Cardiac muscle cell (in vitro differentiated cells and primary cell): ENCODE measurements around a stretch of chr14.

GRCh38 chr14:68293312-68293965 lies 473.9 kb downstream of the RAD51B start:
- RAMPAGE, long total RNA, result no peak
- RRBS, result no CpG with 5 or more reads among the region's 6 CpGs

DNA sequence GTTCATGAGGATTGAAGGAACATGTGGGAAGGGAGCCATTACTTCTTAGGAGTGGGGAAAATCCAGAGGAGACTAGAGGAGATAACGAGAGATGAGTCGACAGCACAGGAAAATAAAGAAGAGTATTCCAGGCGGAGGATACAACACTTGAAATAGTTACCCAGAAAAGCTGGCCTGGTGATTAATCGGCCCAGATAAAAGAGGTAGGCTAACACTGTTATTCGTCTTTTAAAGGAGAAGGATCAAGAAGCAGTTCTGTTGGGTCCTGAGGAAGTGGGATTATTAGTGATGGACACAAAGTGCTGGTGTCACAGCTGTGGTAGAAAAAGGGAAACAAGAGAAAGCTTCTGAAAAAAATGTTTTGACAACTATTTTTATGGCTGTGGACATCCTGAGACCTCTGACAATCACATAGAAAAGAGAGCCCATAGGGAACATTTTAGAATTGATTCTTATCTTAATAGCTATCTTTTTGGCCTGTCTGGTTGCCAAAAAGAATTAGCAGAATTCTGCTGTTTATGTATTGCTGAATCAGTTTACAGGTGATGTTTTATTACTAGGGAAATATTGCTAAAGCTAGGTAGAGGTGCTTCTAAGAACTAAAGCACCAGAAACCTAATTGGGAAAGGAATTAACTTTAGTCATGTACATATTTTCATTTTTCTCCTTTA lies 425.2 kb downstream of the ZFP36L1 start:
- RAMPAGE, long total RNA, result no peak
- RRBS, result no CpG with 5 or more reads among the region's 5 CpGs

GRCh38 chr14:68377195-68378021 lies 415.5 kb downstream of the ZFP36L1 start:
- RAMPAGE, long total RNA, result no peak
- RRBS, result no CpG with 5 or more reads among the region's 10 CpGs

DNA sequence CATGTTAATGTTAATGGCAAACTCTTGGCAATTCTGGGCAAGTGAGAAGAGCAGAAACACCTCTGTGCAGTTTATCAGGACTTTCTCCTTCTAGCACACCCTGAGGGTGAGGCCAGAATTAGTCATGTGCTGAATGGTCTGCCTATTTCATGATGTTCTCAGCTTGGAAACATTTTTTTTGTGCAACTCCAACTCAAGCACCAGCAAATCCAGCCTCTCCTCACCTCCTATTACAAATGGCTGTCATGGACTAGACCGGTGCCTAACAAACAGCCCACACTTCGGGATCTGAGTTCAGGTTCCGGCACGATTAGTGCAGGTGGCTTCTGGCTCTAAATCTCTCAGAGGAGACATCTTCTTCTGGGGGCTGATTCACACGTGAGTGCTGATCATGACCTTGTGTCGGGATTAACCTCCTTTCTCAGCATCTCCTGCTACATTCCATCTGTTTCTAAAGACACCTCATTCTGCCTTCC lies 246.0 kb downstream of the ZFP36L1 start:
- RAMPAGE, long total RNA, result no peak
- RRBS, result 19% methylated on average over 3 of the region's 6 CpGs

DNA sequence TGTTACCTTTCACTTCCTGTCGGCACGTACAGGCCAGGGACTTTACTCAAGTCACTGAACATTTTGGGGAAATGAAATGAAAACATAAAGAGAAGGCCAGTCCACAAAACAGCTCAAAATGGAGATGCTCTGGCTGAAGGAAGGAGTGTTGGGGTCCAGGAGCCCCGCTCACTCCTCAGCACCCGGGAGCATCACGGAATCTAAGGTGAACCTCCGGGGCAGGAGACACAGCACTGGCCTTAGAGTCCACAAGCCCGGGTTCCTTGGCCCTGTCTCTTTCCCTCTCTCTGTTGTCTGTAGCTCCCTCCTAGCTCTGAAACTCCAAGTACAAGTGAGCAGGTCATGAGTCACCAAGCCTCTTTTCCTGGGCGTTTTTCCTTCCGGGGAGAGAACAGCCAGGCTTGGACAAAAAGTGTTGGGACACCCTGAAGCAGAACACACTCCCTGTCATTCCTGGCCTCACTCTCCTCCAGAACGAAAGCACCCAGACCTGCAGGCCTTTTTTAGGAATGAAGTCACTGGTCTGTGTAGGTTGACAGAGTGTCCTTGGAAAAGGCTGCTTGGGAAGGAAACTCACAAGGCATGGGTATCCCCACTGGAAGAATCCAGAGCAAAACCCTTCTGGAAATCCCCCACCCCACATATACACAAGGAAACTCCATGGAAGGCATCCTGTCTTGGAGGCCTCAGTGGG lies 245.4 kb downstream of the ZFP36L1 start:
- RAMPAGE, long total RNA, result no peak
- RRBS, result 0% methylated on average over 1 of the region's 10 CpGs

- RAMPAGE, long total RNA, result no peak
- RRBS, result no CpG with 5 or more reads among the region's 5 CpGs
Measured at GRCh38 chr14:68569831-68570497, 222.9 kb downstream of the ZFP36L1 start.

- RAMPAGE, long total RNA, result no peak
- RRBS, result no CpG with 5 or more reads among the region's 5 CpGs
Measured at GRCh38 chr14:68584072-68584426, 208.8 kb downstream of the ZFP36L1 start.

- RAMPAGE, long total RNA, result no peak
- RRBS, result no CpG with 5 or more reads among the region's 8 CpGs
Measured at GRCh38 chr14:68584757-68585426, 208.0 kb downstream of the ZFP36L1 start.

DNA sequence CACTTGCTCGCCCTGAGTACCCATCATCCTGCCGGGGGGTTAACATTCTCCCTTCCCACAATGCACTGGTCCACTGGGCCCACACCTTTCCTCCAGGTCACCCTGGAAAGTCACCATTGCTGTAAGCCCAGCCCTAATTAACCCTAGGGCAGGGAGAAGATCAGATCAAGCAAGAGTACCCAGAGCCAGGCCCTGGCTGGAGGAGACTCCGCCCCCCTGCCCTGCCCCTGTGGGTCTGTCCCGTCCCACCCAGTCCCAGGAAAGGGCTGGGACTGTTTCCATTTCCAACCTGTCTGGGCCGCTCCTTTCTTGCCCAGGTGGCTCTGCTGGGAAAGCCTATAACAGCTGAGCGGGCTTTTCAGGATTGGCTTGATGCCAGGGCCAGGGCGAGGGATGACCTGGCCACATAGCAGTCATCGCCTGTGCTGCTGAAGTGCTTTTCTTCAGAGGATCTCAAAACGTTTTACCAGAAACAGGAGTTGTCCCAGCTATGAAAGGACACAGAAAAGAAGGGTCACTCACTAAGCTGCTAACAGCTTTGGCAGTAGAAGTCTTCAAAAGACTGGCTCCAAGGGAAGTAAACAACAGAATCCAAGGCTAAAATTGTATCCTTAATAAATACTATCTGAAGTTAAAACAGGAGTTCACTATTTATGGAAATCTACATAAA lies 86.9 kb downstream of the ZFP36L1 start:
- RAMPAGE, long total RNA, result no peak
- RRBS, result no CpG with 5 or more reads among the region's 9 CpGs

DNA sequence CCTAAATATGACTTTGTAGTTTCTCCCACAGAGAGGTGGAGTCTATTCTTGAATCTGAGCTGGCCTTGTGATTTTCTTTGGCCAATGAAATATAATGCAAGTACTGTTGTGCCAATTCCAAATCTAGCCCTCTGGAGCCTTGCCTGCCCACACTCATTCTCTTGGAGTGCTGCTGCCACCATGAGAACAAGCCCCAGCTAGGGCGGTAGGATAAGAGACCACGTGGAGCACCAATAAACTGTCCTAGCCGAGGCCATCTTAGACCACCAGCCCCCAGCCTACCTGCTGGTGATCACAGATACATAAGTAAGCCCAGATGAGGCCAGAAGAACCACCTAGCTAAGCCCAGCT lies 17.9 kb downstream of the ZFP36L1 start:
- RAMPAGE, long total RNA, result no peak
- RRBS, result no CpG with 5 or more reads among the region's 3 CpGs

GRCh38 chr14:68779652-68780368 lies 13.1 kb downstream of the ZFP36L1 start:
- RAMPAGE, long total RNA, result no peak
- RRBS, result no CpG with 5 or more reads among the region's 9 CpGs

GRCh38 chr14:68793315-68793765 lies 473 bp upstream of the ZFP36L1 start:
- RAMPAGE, long total RNA, result no peak
- RRBS, result under 1% methylated on average over 23 of the region's 32 CpGs

- RAMPAGE, long total RNA, result no peak
- RRBS, result no CpG with 5 or more reads among the region's 7 CpGs
Measured at GRCh38 chr14:68797085-68797739, 4.3 kb upstream of the ZFP36L1 start.

GRCh38 chr14:68809171-68809720 lies 16.4 kb upstream of the ZFP36L1 start:
- RAMPAGE, long total RNA, result no peak
- RRBS, result no CpG with 5 or more reads among the region's 2 CpGs

DNA sequence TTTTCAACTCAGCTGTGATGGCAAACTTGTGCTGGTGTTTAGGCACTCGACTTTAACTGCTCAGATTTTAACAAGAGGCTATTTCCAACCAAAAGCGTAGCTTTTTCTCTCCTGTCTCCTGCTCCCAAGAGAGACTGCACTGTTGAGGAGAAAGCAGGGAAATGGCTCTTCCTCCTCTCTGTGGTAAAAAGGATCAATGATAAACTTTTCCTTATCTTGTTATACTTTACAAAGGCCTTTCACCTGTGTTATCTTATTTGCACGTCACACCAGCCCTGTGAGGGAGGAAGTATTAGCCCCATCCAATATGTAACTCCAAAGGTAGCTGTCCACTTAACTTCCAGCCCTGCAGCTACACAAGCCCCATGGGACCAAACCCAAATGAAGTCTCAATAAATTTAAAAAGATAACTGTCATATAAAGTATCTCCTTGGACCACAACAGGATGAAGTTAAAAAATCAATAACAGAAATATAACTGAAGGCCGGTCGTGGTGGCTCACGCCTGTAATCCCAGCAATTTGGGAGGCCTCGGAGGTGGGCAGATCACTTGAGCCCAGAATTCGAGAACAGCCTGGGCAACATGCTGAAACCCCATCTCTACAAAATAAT lies 32.9 kb upstream of the ZFP36L1 start:
- RAMPAGE, long total RNA, result no peak
- RRBS, result no CpG with 5 or more reads among the region's 8 CpGs

DNA sequence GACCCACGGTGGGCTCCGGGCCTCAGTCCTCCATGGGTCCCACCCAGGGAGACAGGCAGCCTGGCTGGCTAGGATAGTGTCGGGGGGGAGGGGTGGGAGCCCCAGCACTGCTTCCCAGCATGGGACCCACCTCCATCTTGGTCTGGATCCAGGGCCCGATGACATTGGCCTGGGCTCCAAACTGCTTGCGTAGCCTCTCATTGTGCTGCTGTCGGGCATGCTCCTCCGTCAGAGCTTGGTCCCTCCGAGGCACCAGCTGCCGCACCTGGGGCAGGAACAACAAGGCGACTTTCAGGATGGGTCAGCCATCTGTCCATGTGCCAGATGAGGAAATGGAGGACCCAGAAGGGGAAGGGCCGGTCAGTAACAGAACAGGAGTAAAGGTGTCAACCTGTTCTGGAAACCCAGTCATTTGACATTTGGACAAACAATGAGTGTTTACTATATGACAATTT lies 89.5 kb upstream of the ZFP36L1 start:
- RAMPAGE, long total RNA, result no peak
- RRBS, result no CpG with 5 or more reads among the region's 11 CpGs

- RAMPAGE, long total RNA, result no peak
- RRBS, result no CpG with 5 or more reads among the region's 10 CpGs
Measured at GRCh38 chr14:68899340-68900184, 79.5 kb downstream of the ACTN1 start.

DNA sequence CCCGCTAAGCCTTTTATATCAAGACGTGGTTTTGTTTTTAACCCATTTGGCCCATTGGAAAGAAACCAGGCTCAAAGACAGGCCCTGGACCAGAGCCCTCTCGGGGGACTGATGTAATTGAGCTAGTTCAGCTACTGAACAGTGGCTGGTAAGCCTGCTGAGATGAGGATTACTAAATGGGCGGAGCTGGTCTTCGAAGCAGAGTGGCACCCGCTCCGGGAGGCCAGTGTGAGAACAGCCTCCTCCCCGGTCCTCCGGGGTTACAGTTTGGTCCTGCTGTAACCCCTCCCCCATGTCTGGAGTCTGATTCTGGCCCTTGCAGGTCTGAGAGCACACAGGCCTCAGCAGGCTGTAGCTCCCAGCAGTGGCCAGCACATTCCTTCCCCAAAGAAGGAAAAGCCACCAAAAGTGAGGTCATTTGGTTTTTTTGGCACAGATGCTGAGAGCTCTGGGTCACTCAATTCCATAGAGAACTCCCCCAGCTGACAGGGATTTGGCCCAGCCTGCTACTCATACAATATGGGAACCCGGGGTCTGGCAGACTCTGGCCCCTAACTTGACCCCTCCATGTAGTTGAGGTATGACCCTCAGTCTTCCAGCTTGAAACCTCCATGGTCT lies 39.2 kb downstream of the ACTN1 start:
- RAMPAGE, long total RNA, result no peak
- RRBS, result no CpG with 5 or more reads among the region's 10 CpGs

GRCh38 chr14:68961652-68962537 lies 17.2 kb downstream of the ACTN1 start:
- RAMPAGE, long total RNA, result no peak
- RRBS, result no CpG with 5 or more reads among the region's 17 CpGs

- RAMPAGE, long total RNA, result no peak
- RRBS, result no CpG with 5 or more reads among the region's 9 CpGs
Measured at GRCh38 chr14:68969242-68969785, 9.8 kb downstream of the ACTN1 start.